ENCODE measurements around a stretch of chr7.

- RRBS = no CpG with 5 or more reads among the region's 15 CpGs
These were observed 273.8 kb downstream of the ELFN1 start for GRCh38 chr7:1943852-1944330.

DNA sequence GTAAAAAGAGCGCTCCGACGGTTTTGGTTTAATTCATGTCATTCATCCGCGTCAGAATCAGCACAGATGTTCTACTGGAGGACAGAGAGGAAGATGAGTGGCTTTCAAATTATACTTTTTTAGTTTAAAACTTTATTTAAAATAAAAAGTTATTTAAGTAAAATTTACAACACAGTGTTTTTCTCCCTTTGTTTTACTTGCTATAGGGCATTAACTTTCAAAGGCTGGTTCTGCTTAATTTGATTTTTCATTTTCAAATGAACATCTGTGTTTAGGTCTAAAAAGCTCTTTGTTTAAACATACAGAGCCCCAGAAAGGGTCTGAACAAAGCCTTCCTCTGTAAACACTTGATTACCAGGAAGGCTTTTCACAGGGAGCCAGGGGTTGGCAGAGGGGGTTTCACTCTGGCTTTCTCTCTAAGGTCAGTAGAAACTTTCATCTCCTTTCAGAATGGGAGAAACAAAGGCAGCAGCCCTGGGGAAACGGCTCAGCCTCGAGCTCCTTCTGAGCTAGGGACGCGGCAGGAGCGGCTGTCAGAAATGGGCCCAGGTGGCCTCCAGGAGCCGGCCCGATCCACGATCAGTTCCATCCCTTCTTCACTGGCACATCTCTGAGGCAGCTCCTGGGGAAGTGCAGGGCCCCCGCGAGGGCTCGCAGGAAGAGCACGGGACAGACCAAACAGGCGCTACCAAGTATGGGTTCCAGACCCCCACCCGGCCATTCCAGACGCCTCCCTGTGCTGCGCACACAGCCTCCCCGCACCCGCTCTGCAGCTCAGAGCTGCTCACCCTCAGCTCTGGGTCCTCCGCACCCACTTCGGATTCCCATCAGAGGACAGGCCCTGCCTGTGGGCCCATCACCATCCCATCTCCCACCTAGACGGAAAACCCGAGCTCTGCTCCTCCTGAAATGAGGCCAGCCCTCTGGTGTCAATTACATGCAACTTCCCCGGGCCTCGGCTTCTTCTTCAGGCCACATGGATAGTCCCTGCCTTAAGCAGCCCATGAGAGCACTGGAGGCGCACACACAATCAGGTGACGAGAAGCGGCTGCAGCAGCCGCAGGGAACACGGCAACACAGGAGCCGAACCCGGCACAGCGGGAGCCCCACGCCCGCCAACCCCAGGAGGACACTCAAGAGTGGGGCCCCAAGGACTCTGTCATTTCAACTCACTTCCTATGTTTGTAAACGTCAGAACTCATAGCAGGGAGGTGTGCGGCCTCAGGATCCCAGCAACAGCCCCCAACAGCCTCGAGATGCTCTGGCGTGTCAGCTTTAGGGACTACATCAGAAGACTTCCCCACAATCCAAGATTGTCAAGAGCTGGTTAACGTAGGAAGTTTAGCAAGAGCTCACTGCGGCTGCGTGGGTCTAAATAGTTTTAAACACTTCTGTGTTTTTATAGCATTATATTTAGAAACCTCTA lies 123.9 kb downstream of the MAD1L1 start:
- RRBS = no CpG with 5 or more reads among the region's 46 CpGs

GRCh38 chr7:2157462-2158242 lies 75.1 kb downstream of the MAD1L1 start:
- RRBS = no CpG with 5 or more reads among the region's 21 CpGs

- RRBS = no CpG with 5 or more reads among the region's 15 CpGs
These were observed 2.2 kb upstream of the MAD1L1 start for GRCh38 chr7:2234755-2235474.

GRCh38 chr7:2372483-2372947 lies 17.9 kb downstream of the EIF3B start:
- RRBS = no CpG with 5 or more reads among the region's 12 CpGs

- RRBS = 47% methylated on average over 2 of the region's 24 CpGs
These were observed 1.5 kb upstream of the GRIFIN start for GRCh38 chr7:2477585-2478257.

GRCh38 chr7:2510772-2511186 lies 8.8 kb upstream of the LFNG start:
- RRBS = 94% methylated on average over 4 of the region's 19 CpGs

GRCh38 chr7:2523360-2523907 lies 3.9 kb downstream of the LFNG start:
- RRBS = no CpG with 5 or more reads among the region's 23 CpGs

- RRBS = no CpG with 5 or more reads among the region's 50 CpGs
These were observed 16.5 kb downstream of the BRAT1 start for GRCh38 chr7:2538562-2539541.

DNA sequence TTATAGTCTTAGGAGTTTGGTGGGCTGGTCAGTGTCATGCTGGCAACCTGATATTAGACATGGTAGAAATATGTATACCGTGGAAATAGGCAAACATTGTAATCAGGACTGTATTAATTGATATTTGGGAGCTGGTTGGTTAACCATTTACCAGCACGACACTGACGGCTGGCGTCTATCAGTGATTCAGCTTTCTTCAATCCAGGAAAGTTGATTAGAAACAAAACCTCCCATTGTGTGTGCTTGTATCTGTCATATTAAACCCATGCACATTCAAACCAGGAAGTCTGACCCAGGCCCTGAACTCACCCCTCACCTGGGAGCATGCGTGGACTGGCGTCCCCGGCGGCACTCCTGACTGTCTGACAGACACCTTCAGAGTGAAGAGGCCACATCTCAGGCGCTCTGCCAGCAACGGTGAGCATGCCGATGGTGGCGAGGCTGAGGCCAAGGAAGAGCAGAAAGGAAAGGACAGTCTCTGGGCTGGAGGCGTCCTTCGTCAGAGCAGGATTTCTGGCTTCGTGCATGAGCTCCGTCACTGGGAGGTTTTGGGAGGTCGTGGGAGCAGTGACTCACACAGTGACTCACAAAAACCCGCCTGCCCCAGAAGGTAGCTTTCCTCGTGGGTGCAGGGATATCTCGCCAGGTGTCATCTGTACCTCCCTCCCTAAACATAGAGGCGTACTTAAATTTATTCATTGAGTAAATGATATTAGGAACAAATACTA lies 13.3 kb downstream of the IQCE start:
- RRBS = no CpG with 5 or more reads among the region's 21 CpGs

- RRBS = no CpG with 5 or more reads among the region's 15 CpGs
These were observed 23.3 kb upstream of the TTYH3 start for GRCh38 chr7:2608504-2608917.

- RRBS = no CpG with 5 or more reads among the region's 33 CpGs
These were observed 14.6 kb upstream of the TTYH3 start for GRCh38 chr7:2616903-2617915.

- RRBS = no CpG with 5 or more reads among the region's 12 CpGs
These were observed 9.6 kb upstream of the TTYH3 start for GRCh38 chr7:2621980-2622768.

- RRBS = no CpG with 5 or more reads among the region's 12 CpGs
These were observed 3.6 kb upstream of the TTYH3 start for GRCh38 chr7:2628082-2628623.

DNA sequence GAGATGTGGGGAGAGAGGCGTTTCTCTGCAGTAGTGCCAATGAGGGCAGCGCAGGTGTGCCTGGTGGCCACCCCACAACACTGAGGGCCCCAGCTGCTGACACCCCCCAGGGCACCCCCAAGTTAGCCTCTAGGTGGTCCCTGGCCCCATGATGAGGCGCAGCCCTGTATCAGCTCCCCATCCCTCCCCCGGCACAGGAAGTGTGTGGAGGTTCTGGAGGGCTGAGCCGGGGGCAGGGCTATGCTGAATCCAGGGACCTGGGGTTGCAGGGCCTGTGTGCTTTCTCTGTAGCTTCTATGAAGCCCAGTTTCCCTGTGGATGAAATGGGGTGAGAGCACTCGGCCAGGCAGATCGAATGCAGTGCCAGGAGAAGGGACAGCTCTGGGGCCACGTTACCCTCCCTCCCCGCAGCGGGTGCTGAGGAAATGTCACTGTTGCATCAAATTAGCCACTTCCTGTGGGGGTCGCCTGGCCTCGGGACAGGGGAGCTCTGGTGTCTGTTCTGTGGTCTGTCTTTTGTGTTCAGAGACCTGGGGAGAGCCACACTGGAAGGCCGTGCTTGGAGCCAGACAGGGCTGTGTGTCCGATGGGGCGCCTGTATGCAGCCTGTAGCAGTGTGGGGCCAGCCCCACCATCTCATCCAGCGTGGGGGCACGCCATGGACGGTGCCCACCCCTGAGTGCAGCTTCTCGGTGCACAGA lies 13.4 kb downstream of the TTYH3 start:
- RRBS = no CpG with 5 or more reads among the region's 19 CpGs

GRCh38 chr7:2653919-2654309 lies 22.1 kb downstream of the TTYH3 start:
- RRBS = no CpG with 5 or more reads among the region's 7 CpGs

DNA sequence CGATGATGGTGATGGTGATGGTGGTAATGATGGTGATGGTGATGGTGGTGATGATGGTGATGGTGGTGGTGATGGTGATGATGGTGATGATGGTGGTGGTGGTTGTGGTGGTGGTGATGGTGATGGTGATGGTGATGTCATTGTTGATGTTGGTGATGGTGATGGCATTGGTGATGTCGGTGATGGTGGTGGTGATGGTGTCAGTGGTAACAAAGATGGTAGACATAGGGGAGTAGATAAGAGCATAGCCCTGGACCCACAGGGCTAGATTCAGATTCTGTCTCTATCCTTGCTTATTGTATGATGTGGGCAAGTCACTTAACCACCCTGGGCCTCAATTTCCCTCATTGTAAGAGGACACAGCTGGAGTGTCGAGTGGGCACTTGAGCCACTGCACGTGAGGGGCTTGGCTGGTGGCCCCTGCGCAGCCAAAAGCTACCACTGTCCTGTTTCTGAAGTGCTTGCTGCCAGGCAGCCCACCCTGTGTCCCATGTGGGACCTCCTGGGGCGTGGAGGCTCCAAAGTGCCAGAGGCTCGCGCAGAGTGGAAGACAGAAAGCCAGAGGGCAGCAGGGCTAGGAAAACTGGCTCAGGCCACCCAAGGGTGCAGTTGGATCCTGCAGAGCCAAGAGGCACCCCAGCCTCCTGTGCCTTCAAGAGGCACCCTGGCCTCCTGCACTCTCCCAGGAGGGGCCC lies 25.7 kb downstream of the TTYH3 start:
- RRBS = no CpG with 5 or more reads among the region's 8 CpGs

DNA sequence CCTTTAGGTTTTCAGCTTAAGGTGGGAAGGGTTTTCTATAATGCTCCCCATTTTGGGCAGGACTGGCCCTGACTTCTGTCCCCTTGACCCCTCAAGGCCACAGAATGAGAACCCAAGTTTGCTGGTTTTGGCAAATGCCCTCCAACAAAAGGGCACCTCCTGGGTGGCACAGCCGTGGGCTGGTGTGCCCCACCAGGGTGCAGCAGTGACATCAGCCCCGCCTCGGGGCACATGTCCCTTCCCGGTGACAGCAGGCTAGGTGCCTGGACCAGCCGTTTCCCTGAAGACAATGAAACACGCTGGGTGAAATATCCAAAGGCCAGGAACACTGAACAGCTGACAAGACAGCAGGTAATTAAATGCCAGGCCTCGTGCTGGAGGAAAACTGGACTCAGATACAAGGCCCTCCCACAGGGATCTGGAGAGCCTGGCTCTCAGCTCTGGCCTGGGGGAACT lies 11.5 kb upstream of the AMZ1 start:
- RRBS = no CpG with 5 or more reads among the region's 7 CpGs

DNA sequence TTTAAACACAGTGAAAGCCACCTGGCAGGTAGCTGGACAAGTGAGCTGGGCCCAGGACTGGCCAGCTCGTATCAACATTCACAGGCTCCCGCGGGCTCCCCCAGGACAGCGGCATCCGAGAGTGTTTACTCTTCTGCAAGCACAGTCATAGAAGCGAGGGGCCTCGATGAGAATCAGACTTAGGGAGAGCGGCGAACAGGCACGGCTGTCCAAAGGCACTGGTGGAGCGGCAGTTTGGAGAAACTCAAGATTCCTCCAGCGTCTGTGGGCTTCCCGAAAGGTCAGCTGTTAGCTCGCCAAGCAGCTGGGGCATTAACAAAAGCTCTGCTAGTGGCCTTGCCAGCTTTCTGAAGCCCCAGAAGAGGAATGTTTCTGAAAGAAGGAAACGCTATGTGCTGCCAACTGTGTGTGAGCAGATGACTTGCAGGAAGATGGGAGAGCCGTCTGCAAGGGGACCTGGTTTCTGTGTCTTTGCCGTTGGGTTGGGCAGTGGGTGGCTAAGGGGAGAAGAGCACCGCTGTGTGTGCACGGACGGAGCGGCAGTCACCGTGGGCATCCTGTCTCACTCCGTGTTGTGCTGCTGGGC lies 41.9 kb downstream of the AMZ1 start:
- RRBS = no CpG with 5 or more reads among the region's 23 CpGs

DNA sequence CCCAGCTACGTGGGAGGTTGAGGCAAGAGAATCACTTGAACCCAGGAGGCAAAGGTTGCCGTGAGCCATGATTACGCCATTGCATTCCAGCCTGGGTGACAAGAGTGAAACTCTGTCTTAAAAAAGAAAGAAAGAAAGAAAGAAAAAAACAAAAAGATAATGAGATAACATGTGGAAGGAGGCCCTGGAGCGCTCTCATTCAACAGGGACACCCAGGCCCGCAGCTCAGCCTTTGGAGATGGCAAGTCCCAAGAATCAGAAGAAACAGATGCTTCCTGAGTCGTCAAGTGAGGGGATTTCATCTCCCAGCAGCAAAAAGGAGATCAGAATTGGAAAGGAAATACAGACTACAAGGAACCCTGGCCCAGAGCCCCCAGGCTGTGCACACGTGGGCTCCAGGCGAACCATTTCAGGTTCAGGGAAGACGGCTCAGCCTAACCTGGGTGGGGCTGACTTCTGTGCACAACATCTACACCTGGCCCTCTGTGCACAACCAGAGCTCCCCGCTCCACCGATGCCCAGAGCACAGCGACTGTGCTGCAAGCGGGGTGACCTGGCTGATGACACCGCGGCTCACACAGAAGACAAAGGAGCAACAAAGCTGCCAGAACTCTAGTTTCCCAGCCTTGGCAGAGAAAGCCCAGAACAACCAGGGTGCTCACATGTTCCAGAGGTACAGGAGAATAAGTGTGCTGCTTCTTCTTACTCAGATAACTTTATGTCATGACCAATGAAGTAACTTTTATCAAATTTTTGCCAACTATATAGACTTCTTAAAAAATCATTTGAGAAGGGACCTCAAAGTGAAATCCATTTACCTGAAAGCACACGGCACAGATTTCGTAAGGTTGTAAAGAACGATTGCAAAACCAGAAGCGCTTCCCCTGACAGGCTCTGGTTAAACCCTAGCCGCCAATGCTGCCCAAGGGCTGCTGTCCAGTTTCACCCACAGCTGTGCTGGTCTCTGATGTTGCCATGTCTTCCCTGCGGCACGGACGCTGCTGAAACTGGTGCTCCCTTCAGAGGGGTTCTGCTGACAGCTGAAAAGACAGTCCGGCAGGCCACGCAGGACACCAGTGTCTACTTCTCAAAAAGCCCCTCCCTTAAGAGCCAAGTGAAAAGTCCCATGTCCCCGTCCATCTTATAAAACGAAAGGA lies 33.0 kb downstream of the GNA12 start:
- RRBS = no CpG with 5 or more reads among the region's 27 CpGs